Epithelial cell of proximal tubule (primary cell): Measurements from ENCODE around the genes GFRA4, SPEF1 and CENPB.

DNA sequence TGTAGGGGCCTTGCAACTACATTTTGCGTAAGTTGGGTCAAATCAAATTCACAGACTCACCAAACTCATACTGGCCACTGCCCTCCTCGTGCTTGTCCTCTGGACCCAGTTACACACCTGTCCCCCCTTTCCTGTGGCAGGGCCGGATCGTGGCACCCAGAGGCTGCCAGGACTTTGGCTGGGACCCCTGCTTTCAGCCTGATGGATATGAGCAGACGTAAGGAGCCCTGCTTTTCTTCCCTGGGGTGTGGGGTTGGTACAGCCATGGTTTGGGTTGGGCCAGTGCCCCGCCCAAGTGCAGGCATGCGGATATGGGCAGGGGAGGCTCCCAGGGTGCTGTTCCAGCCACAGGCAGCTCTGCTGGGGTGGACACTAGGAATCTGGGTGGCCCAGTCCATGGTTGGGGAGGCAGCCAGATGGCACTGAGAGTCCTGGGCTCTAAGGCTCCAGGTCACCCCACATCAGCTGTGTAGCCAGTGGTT lies 12.4 kb downstream of the ITPA start:
- RAMPAGE, long total RNA: no peak
- RRBS: no CpG with 5 or more reads among the region's 7 CpGs

DNA sequence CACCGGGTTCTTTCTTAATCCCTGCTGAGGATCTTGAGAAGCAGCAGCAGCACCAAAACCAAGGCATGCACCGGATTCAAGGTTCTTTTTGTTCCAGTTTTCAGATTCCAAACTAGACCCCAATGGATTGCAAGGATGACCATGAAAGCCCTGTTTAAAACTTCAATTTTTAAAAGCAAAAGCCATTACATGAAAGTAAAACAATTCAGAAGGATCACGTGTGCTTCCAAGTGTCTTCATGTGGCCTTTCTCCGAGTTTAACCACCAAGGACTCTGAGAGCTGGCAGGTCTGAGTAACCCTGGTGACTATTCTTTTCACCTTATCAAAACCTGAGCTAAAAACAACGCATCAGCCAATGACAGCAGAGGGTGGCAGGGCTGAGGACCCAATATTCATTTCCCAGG lies 46.8 kb downstream of the DNAAF9 start:
- RAMPAGE, long total RNA: no peak
- RRBS: no CpG with 5 or more reads among the region's 5 CpGs

DNA sequence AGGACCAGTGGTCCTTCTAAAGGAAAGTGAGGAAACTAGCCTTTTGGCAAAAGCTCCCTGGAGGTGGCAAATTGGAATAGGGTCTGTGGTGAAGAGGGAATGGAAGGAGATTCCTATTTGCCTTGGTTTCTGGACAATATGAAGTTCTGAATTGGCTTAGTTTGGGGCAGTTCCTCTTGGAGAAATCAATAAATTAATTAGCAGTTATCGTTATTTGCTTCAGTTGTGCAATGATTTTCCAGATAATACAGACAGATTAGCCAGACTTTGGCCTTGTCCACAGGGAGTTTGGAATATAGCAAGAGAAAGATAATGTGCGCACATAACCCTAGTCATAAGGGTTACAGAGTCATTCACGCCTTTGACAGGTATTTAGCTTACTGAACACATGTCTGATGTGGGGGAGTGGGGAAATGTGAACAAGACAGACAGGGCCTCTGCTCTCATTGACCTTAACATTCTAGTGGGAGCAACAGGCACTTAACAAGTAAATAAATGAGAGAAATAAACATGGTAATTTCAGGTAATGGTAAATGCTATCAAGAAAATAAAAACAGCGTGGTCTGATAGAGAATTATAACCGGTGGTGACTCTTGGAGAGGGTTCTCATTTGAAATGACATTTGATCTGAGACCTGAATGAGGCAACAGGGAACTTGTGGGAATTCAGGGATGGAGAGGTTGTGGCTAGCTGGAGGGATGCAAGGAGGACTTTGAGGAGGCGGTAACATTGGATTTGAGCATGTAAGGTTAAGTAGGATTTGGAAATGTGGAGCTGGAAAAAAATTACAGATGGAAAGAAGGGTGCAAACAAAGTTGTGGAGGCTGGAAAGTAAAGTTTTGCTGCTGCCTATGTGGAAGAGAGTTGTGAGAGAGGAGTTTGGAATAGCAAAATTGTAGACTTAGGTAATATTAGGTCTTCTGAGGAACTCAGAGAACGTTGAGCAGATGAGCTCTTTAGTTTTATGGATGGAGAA lies 1.5 kb downstream of the ATRN start:
- RAMPAGE, long total RNA: no peak
- RRBS: no CpG with 5 or more reads among the region's 7 CpGs

DNA sequence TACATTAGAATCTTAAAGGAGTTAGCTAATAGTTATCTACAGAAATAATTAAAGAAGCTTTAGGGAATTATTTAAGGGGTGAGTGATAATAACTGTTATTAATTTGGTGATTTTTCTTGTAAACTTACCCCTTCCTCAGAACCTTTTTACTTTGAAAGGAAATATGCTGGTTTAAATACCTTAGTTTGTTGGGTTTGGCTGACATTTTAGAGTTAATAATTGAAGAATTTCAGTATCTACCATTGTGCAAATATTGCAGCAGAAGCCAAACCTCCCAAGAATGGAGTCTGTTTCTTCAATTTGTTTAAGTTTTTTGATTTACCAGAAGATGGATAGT lies 77.0 kb downstream of the ATRN start:
- RAMPAGE, long total RNA: no peak

GRCh38 chr20:3560541-3561036 lies 89.8 kb downstream of the ATRN start:
- RAMPAGE, long total RNA: no peak
- RRBS: no CpG with 5 or more reads among the region's 2 CpGs

DNA sequence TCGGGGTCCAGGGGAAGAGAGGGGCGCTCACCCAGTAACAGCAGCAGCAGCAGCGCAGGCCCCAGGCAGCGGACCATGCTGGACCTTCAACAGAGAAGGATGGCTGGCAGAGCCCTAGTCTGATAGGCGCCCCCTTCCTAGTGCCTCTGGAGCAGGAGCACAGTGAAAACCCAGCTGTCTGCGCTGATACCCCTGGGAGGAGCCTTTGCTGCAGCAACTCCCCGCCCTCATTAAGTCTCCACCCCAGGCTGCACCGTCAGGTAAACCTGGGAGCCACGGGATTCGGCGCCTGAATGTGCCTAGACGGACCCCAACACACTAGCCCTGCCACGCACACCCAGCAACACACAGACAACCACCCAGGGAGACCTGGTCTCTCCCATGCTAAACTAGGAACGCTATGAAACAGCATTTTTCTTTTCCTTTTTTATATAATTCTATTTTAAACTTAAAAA lies at the start of gene GFRA4:
GFRA4 (minus strand) TSS at position 77 of the 455 bp plus-strand sequence.
- RAMPAGE, long total RNA: no peak
- RRBS: no CpG with 5 or more reads among the region's 14 CpGs

GRCh38 chr20:3758533-3759031 lies 9.0 kb downstream of the ADISSP start:
- RAMPAGE, long total RNA: no peak
- RRBS: no CpG with 5 or more reads among the region's 12 CpGs

DNA sequence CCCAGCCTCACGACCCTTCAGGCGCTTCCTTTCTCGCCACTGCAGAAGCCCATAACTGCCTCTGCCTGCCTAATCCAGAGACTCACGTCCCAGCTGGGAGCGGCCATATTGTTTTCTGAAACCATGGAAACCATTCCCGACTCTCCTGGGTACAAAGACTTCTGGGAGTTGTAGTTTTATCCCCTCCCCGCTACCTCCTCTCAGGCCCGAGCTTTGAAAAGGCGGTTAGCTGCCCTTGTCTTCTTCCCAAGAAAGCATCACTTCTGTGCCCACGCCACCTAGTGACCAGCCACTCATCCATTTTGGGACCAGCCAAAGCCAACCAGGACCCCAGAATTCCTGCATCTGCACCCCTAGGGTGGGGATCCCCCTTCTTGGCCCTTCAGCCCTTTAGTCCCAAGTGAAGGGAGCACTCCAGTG lies at the start of gene SPEF1:
SPEF1 (minus strand) TSS at position 117 of the 420 bp plus-strand sequence.
- RAMPAGE, long total RNA: no peak
- RRBS: no CpG with 5 or more reads among the region's 10 CpGs

GRCh38 chr20:3784058-3784589 lies 2.4 kb downstream of the CENPB start:
- RAMPAGE, long total RNA: no peak
- RRBS: 80% methylated on average over 4 of the region's 12 CpGs

- RAMPAGE, long total RNA: no peak
- RRBS: 2% methylated on average over 35 of the region's 86 CpGs
These were observed at the start of gene CENPB for GRCh38 chr20:3786582-3787283. Gene CENPB (minus strand): TSS chr20:3786740.

GRCh38 chr20:3811400-3812350 lies 8.7 kb upstream of the AP5S1 start:
- RAMPAGE, long total RNA: no peak
- RRBS: no CpG with 5 or more reads among the region's 20 CpGs

- RAMPAGE, long total RNA: no peak
- RRBS: no CpG with 5 or more reads among the region's 5 CpGs
These were observed 4.5 kb upstream of the AP5S1 start for GRCh38 chr20:3815920-3816198.

DNA sequence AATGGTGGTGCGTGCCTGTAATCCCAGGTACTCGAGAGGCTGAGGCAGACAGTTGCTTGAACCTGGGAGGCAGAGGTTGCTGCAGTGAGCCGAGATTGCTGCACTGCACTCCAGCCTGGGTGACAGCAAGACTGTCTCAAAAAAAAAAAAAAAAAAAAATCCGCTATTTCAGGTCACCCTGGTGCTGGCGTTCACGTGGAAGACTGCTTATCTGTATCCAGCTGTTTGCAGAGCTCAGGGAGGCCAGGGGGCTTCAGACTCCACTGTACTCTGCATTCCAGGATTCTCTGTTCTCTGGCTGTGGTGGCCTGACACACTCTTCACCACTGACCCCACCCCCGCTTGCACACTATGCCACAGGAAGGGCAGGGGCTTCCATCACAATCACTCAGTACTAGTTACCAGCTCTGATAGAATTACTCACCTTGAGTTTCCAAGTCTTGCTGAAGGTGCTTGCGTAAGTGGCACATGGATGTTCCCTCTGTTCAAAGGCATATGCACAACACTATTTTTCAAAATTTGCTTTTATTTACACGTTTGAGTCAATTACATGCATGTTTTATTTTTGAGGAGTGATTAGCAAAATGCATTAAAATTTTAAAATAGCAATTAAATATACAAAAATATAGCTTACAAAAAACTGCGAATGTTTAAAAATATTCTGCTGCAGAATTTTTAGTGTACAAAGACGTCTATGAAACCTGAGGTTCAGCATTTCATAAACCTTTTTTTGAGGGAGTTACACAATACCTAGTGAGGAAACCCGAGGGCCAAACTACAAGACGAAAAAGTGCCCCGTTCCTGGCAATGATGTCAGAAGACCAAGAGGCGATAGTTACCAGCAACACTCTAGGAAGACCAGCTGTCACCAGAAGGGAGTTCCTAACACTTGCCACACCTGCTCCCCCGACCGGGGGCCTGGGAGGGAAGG lies 37.9 kb downstream of the PANK2 start:
- RAMPAGE, long total RNA: no peak
- RRBS: no CpG with 5 or more reads among the region's 17 CpGs

- RAMPAGE, long total RNA: no peak
- RRBS: no CpG with 5 or more reads among the region's 11 CpGs
These were observed 18.2 kb upstream of the RNF24 start for GRCh38 chr20:4033558-4033978.

GRCh38 chr20:4134583-4135423 lies 13.8 kb upstream of the SMOX start:
- RAMPAGE, long total RNA: no peak
- RRBS: no CpG with 5 or more reads among the region's 20 CpGs

GRCh38 chr20:4189323-4189712 lies 40.7 kb downstream of the SMOX start:
- RAMPAGE, long total RNA: no peak
- RRBS: no CpG with 5 or more reads among the region's 2 CpGs

DNA sequence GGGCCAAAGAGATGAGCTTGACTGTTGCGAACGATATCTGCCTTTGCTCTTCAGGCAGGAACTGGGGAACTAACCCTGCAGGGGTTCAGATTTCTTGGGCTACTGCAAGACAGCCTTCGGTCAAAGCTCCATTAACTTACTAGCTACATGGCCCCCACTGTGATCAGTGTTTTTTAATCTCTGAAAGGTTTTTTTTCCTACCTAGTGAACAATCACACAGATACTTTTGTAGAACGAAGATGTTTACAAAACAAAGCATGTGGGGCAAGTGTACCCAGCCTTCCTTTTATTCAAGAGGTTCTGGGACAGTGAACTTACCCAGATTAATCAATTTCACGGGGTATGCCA lies 48.3 kb downstream of the ADRA1D start:
- RAMPAGE, long total RNA: no peak
- RRBS: no CpG with 5 or more reads among the region's 5 CpGs

- RAMPAGE, long total RNA: no peak
- RRBS: no CpG with 5 or more reads among the region's 2 CpGs
These were observed 2.8 kb downstream of the PRNP start for GRCh38 chr20:4689022-4689406.

GRCh38 chr20:4698985-4700245 lies 13.2 kb downstream of the PRNP start:
- RAMPAGE, long total RNA: no peak
- RRBS: no CpG with 5 or more reads among the region's 27 CpGs

- RAMPAGE, long total RNA: no peak
- RRBS: no CpG with 5 or more reads among the region's 11 CpGs
These were observed 16.3 kb downstream of the PRNP start for GRCh38 chr20:4702290-4703316.